Peripheral blood mononuclear cell (primary cell): ENCODE measurements around a stretch of chr5.

- PRO-cap, 8 experiments = no peak in any of the 8 experiments
Measured at GRCh38 chr5:190398-190973, 809 bp upstream of the LRRC14B start.

- PRO-cap, 8 experiments = no peak in any of the 8 experiments
Measured at GRCh38 chr5:523988-524317, 296 bp downstream of the SLC9A3 start.

DNA sequence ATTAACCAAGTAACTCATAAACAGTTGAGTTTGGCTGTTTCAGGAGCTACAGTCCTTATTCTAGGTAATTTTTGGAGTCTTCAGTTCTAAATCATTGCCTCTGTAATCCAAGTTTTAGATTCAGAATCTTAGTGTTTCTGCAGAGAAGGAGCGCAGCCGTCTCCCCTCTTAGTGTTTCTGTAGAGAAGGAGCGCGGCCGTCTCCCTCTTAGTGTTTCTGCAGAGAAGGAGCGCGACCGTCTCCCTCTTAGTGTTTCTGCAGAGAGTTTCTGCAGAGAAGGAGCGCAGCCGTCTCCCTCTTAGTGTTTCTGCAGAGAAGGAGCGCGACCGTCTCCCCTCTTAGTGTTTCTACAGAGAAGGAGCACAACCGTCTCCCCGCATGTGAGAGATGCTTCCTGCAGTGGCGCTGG is 10.7 kb downstream of the CEP72 start:
- PRO-cap, 8 experiments = no peak in any of the 8 experiments

DNA sequence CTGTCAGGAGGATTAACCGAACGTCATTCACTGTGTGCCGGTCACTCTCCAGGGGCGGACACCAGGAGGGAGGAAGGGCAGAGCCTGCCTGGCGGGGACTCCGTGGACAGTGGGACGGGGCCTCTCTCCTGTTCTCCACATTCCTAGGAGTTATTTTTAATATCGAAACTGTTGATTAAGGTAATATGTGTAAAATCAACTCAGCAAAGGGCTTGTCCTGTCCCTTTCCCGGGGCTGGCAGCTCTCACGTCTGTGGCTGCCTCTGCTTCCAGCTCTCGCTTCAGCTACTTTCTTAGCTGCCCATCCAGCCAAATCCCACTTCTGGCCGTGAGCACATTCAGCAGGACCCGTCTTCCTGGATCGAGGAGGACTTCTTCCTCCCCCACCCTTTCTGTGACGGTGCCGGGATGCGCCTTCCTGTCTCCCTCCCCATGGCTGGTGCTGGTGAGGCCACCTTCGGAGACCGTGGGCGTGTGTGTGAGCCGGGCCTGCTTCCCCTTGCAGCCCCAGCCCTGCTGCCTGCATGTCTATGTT is 12.6 kb downstream of the CEP72 start:
- PRO-cap, 8 experiments = no peak in any of the 8 experiments

- PRO-cap, 8 experiments = no peak in any of the 8 experiments
Measured at GRCh38 chr5:663545-664216, 29.5 kb downstream of the TPPP start.

GRCh38 chr5:693894-694245 is 718 bp upstream of the TPPP start:
- PRO-cap, 8 experiments = no peak in any of the 8 experiments

- PRO-cap, 8 experiments = no peak in any of the 8 experiments
Measured at GRCh38 chr5:705854-706620, 12.9 kb upstream of the TPPP start.

DNA sequence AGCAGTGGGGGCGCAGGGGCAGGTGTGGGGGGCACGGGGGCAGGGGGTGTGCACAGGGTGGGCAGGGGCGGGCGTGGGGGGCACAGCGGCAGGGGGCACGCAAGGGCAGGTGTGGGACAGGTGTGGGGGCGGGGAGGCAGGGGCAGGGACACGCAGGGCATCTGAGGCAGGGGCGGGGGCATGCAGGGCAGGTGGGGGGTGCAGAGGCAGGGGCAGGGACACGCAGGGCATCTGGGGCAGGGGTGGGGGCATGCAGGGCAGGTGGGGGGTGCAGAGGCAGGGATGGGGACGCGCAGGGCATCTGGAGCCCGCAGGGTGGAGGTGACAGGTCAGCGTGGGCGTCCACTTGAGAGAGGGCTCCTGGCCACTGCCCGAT is 33.2 kb downstream of the ZDHHC11B start:
- PRO-cap, 8 experiments = peak in 2 of 8 experiments; most common plus-strand start position 270 of the sequence (in 2)

DNA sequence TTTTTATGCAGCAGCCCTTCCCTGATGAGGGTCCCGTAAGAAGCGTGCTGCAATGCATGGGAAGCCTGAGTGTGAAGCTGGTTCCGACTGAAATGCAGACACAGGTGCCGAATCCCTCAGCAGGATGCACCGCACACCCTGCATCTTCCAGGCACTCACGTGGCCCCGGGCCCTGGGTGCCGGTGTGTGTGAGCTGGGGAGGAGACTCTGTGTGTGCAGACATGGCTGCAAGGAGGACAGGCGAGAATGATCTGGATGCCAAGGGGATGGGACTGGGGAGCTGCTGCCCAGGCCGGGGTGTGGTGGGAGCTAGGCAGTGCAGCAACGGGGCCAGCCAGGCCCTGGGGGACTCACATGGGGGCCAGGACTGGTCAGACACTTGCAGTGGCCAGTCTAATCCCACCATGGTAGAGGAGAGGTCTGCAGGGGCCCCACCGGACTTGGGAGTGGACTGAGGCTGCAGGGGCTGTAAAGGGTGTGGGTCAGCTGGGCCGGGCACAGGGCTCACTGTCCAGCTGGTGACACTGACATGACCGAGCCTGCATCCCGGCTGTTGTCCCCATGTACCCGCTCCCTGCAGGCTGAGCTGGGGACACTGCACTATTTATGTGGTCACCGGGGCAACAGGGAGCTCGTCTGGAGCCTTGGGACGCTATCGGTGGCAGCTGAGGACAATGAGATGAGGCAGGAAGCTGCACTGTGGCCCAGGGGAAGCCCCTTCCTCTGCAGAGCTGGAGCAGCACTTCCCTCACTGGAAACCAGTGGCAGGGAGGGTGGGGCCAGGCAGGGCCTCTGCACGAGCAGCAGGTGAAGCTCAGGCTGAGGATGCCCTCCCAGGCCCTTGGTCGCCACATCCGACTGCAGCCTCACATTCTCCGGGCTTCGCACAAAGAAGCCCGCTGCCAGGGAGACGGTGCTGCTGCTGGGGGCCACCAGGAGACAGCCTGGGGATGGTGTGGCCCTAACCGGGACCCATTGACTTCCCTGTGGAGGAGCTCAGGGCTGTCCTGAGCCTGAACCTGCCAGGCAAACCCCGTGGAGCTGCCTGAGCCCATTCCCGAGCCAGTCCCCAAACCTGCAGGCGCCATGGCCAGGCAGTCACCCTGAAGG is 26.6 kb downstream of the ZDHHC11B start:
- PRO-cap, 8 experiments = peak in 2 of 8 experiments; most common plus-strand start position 761 of the sequence (in 2); most common minus-strand start position 657 of the sequence (in 1)

- PRO-cap, 8 experiments = peak in 7 of 8 experiments; most common plus-strand start chr5:783992 (in 7); most common minus-strand start chr5:783870 (in 2)
Measured at GRCh38 chr5:783728-784486, 622 bp downstream of the ZDHHC11B start.

GRCh38 chr5:864083-864636 is 13.4 kb upstream of the ZDHHC11 start:
- PRO-cap, 8 experiments = no peak in any of the 8 experiments

DNA sequence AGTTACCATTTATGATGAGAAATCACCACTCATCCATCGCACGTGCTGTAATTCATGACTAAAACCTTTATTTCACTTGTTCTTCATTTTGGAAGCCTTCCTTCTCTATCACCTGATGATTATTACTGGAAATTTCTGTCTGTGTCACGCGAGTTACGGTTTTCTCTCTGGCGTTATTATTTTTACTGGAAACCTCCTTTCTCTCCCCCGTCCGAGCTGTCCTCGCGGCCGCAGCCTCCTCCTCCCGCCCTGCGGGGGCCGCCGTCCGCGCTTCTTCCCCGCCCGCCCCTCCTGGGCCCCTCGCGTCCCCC is 33.6 kb downstream of the TRIP13 start:
- PRO-cap, 8 experiments = no peak in any of the 8 experiments

GRCh38 chr5:957413-958125 is 51.0 kb upstream of the NKD2 start:
- PRO-cap, 8 experiments = peak in 2 of 8 experiments; most common minus-strand start chr5:957477 (in 2)

GRCh38 chr5:982431-982787 is 26.2 kb upstream of the NKD2 start:
- PRO-cap, 8 experiments = no peak in any of the 8 experiments

GRCh38 chr5:1251770-1252573 is 26.8 kb downstream of the SLC6A18 start:
- PRO-cap, 8 experiments = no peak in any of the 8 experiments

DNA sequence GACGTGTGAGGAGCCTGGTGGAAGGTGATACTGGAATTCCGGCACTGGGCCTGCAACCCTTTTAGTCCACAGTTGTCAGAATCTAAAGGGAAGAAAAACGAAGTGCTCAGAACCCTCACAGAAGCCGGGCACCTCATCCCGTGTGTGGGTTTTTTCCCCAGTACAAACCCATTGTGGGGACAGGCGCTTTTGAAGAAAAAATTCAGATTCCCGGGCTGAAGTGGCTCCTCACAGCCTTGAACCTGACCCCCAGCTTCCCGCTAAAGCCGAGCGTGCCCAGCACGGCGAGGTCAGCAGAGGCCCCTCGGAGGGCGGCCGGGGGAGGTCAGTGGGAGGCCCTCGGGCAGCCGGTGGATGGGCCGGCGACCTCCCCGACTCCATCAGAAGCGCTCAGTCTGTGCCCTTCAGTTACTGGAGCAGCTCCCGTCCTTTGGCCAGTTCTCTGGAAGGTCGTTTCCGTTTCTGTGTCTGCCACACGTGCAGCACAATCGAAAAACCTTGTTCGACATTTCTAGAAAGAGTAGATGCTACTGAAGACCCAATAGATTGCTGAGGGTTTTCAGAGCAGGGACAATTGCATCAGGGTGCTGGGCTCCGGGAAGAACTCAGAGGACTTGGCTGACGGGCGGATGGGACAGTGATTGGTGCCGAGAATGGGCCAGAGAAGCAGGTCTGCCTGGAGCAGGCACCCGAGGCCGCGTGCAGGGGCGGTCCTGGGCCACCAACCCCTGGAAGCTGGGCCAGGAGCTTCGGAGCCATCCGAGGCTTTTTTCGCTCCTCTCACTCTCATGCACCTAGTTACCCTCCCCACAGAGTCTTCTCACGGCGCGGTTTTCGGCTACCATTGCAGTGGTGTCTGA is 682 bp upstream of the CLPTM1L start:
- PRO-cap, 8 experiments = no peak in any of the 8 experiments

GRCh38 chr5:1516825-1517553 is 6.8 kb downstream of the LPCAT1 start:
- PRO-cap, 8 experiments = peak in 5 of 8 experiments; most common plus-strand start chr5:1517443 (in 3); most common minus-strand start chr5:1517194 (in 2)

DNA sequence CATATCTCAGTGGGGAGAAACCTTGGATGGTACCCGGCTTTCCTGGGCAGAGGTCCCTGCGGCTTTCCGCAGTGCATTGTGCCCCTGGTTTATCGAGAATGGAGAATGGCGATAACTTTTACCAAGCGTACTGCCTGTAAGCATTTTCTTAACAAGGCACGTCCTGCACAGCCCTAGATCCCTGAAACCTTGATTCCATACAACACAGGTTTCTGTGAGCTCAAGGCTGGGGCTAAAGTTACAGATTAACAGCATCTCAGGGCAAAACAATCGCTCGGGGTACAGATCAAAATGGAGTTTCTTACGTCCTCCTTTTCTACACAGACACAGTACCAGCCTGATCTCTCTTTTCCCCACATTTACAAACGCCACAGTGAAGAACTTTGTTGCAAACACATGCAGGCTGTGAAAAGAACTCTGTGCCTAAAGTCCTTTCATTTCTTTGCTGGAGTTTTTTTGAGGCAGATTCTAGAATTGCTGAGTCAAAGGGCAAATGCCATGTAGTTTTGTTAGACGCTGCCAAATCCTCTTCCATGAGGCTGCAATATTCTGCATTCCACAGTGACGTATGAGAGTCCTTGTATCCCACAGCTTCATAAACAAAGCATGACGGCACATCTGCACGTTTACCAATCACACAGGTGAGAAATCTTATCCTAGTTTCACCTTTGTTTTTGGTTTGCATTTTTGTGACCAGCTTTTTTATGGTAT is 44.4 kb upstream of the LPCAT1 start:
- PRO-cap, 8 experiments = no peak in any of the 8 experiments

DNA sequence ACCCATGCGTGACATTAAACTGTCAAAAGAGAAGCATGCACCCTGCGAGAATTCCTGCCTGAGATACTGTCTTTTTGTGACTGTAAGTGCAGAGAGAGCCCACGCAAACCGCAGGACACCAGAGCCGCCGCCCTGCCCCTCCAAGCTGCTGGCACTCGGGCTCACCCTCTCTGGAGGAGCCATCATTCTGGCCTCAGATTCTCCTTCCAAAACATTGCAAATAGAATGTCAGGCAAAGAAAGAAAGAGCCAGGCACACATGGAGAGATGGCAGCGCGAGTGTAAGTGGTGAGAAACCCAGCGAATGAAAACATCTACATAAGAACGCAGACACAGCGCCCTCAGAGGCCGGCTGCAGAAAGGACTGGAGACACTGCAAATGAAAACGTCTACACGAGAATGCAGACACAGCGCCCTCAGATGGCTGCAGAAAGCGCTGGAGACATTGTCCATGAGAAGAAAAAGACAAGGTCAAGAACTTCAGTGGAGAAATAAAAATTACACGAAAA is 117.7 kb upstream of the LPCAT1 start:
- PRO-cap, 8 experiments = no peak in any of the 8 experiments

DNA sequence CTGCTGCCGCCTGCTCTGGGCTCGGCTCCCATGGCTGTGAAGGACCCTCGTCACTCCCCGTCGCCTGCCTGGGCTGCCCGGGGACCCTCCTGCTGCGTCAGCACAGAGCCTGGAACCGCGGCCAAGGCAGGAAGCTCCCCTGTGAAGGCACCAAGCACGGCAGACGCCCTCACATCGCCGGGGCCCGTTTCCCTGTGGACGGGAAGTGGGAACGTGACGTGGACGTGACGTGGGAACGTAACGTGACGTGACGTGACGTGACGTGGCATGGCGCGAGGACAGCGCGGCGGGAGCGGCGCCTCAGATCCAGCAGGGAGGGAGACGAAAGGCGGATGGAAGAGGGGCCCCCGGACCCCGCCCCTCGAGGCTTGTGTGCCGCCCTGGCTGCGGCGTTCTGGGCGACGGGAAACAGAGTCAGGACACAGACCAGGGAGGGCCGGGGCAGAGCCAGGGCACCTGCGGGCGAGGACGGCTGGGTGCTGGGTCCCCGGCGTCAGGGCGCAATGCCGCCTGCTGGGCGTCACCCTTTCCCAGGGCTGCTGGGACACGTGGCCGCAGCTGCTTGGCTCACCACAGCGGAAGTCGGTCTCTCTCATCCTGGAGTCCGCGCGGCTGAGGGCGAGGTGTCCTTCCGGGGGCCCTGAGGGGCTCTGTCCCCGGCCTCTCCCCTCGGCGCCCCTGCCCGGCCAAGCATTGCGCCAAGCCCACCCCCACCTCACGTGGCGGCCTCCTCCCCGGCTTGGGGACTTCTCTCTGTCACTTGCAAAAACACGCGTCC is 53.0 kb downstream of the MRPL36 start:
- PRO-cap, 8 experiments = no peak in any of the 8 experiments